ENCODE data around the genes GJA9, HEYL and RLF.

DNA sequence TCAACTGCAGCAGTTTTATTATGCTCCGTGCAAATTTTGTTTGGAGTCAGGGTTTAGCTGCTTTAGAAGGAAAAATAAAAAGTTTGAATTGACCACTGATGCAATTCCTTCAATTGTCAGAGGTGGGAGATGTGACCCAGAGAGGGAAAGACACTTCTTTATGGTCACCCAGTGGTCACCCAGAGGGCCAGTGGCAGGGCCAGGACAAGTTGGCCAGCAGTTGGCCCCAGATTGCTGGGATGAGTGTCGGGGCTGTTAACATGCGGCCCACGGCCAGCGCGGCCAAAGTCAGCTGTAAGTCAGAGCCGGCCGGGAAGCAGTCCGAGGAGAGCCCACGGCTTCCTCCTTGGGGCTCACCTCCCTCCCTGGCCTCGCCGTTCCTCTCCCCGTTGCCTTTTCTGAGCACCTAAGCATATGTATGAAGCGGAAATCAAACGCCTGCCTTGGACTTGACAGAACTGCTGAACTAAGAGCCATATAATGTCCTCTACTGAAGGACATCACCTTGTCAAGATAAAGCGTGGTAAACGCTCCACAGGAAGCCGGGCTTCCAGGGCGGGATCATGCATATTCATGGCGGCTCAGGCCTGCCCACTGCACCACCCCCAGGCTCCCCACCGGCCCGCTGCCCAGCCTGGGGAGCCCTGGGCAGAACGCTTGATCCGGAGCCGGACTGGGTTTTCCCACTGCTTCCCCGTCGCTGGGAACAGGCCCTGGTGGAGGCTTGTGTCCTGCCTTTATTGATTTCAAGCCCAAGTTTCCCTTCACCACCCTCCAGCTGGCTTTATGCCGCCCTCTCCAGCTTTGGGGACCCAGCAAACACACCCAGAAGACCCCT, 245.4 kb upstream of the POU3F1 start:
- PRO-cap, result no peak
- RAMPAGE, long total RNA, 4 experiments, result no peak in any of the 4 experiments

DNA sequence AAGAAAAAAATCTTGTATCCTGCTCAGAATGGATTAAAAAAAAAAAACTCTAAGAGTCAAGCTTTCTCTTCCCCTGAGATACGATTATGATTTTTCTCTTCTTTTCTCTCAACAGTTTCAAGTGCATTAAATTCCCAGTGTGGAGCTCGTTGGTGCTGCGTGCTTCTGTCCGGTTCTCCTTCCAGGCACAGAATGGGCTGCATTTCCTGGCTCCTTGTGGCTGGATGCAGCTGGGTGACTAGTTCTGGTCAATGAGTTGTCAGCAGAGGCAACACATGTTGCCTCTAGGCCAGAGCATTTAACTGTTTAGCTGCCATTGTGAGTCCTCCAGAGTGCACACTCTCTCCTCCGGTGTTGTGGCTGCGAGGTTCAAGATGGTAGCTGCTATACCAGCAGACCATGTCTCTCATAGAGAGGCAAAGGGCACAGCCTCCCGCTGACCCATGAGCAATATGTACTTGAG, 312.9 kb downstream of the RRAGC start:
- PRO-cap, result no peak
- RAMPAGE, long total RNA, 4 experiments, result no peak in any of the 4 experiments

GRCh38 chr1:38881372-38881719, at the start of gene GJA9:
Gene GJA9 (minus strand): TSS chr1:38881587.
- PRO-cap, result no peak
- RAMPAGE, long total RNA, 4 experiments, result no peak in any of the 4 experiments

- PRO-cap, result no peak
- RAMPAGE, long total RNA, 4 experiments, result no peak in any of the 4 experiments
Observed at GRCh38 chr1:38991415-38992033, 448 bp downstream of the AKIRIN1 start.

- PRO-cap, result no peak
- RAMPAGE, long total RNA, 4 experiments, result no peak in any of the 4 experiments
Observed at GRCh38 chr1:39025623-39025846, 615 bp upstream of the NDUFS5 start.

DNA sequence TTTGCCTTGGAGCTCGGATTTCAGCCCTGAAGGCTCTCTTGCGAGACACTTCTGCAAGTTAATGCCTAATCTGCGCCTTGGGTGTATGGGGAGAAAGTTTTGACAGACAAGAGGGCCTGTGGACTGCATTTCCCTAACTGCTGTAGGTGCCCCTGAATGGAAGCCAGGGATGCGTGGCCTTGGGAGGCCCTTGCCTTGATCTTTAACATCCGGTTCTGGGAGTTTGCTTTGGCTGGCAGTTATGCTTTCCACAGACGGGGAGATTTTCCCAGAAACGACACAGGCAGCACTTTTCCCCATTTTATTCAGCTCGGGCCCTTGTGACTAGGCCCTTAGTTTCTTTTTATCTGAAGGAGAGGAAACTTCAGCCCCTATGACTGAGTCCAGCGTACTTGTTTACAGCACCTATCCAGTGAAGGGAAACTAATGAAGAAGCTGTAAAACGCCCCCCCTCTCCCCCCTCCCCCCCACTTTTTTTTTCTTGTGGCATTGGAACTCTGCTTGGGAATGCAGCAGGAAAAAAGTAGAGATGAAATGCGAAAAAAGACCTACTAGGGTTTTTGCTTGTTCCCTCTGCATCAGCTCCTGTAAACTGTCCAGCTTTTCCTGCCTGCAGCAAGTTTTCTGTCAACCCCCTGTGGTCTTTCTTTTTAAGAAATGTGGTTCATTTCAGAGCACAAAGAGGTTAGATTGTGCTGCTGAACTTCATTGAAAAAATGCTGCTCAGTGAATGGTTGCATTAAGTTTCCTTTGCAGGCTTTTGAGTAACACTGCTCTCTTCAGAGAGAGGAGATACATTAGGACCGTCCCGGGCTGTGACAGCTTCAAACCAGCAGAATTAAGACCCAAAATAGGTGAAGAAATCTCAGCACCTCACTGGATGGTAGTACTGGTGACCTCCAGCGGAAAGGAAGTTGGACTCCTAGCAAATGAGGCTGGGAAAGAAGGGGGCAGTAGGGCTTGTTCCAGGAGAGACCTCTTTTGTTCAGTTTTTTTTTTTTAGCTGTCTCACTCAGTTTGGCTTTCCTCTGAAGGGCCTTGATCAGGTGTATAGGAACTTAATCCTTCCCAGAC, 80.5 kb downstream of the NDUFS5 start:
- PRO-cap, result no peak
- RAMPAGE, long total RNA, 4 experiments, result start-site peak on the minus strand in 1 of 4 experiments, centred at position 115 of the sequence, 16 reads per replicate

DNA sequence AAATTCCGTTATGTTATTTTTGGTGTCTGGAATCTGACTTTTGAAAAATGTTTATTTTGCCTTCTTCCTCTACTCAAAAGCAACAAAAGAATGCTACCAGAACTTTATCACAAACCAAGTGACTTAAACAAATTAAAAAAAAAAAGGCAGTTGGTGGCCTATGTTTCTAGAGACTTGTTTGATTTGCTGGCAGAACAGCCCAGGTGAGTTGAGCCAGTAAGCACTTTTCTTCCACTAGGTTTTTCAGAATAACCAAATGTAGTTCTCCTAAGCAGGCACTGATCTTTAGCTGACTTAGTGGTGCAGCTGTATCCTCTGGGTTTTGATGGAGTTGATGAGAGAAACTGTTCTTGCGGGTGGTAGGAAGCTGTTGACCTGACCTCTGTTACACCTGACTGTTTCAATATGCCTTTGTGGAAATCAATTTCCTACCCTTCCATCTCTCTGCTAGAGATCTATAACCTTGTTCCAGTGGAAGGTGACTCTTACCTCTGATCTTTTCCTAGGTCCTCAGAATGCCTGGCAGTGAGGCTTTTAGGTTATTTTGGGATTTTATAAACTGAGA, 51.7 kb upstream of the MACF1 start:
- PRO-cap, result no peak
- RAMPAGE, long total RNA, 4 experiments, result no peak in any of the 4 experiments

- PRO-cap, result no peak
- RAMPAGE, long total RNA, 4 experiments, result no peak in any of the 4 experiments
Observed at GRCh38 chr1:39170637-39171217, 33.8 kb upstream of the MACF1 start.

DNA sequence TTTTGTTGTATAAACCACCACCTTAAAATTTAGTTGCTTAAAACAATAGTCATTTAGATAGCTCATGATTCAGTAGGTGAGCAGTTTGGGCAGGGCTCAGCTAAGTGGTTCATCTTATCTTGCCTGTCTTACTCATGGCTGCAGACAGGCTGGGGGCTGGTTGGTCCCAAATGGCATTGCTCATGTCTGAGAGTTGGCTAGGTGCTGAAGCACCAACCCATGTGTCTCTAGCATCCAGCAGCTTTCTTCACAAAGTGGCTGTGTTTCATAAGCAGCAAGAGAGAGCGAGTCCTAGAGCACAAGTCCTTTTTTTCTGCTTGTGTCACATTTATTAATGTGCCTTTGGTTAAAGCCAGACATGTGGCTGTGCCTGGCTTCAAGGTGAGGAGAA, 91.5 kb downstream of the MACF1 start:
- PRO-cap, result no peak
- RAMPAGE, long total RNA, 4 experiments, result no peak in any of the 4 experiments

GRCh38 chr1:39346866-39347326, 142.4 kb downstream of the MACF1 start:
- PRO-cap, result no peak
- RAMPAGE, long total RNA, 4 experiments, result no peak in any of the 4 experiments

DNA sequence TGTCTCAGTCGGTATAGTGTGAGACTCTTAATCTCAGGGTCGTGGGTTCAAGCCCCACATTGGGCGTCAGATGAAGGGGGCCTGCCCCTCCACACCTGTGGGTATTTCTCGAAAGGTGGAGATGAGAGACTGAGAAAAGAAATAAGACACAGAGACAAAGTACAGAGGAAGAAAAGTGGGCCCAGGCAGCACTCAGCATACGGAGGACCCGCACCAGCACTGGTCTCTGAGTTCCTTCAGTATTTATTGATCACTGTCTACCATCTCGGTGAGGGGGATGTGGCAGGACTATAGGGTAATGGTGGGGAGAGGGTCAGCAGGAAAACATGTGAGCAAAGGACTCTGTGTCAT, 13.1 kb downstream of the BMP8A start:
- PRO-cap, result no peak
- RAMPAGE, long total RNA, 4 experiments, result no peak in any of the 4 experiments

- PRO-cap, result no peak
- RAMPAGE, long total RNA, 4 experiments, result no peak in any of the 4 experiments
Observed at GRCh38 chr1:39541161-39541753, 35.3 kb downstream of the PABPC4 start.

GRCh38 chr1:39570220-39571020, 6.2 kb downstream of the PABPC4 start:
- PRO-cap, result no peak
- RAMPAGE, long total RNA, 4 experiments, result no peak in any of the 4 experiments

GRCh38 chr1:39639485-39640457, at the start of gene HEYL:
Gene HEYL (minus strand): TSS chr1:39639643.
- PRO-cap, result bidirectional peak, plus-strand start at chr1:39639848, minus-strand start at chr1:39639661
- RAMPAGE, long total RNA, 4 experiments, result start-site peak on the minus strand in 4 of 4 experiments, at chr1:39639632-39639661 at its widest, 29 to 172 reads per replicate

GRCh38 chr1:39757392-39758157, 13.6 kb downstream of the OXCT2 start:
- PRO-cap, result no peak
- RAMPAGE, long total RNA, 4 experiments, result no peak in any of the 4 experiments

DNA sequence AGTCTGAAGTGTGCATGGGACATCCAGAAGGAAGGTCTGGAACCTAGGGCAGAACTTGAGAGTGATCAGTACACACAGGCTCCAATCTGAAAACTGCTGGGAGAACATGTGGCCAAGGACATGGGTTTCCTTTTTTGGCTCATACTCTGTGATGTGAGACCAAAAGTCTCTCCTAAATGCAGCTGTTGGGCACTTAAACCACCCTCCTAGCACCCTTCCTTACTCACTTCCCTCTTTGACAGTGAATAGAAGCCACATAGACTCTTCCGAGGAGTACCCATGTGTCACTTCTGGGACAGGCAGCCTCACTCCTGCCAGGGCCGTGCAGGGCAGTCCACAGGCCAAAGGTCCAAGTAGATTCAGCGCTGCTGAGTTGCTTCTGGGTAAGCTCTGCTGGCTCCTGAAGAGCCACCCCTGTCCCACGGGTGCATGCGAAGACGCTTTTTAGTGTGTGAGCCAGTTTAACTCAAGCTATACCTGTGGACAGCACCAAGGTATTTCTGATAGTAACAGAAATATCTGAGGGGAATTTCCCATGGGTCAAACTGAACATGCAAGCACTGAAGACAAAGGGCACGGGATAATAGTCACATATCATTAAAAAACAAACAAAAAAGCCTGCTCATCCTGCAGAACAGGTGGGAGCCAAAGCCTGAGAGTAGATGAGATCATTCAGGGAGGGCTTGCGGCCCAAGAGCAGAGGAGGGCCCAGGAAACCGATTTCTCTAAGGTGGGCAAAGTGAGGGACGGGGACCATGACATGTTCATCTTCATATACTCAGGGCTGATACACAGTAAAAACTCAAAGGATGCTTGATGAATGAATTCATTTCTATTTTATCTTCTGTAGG, 36.9 kb upstream of the BMP8B start:
- PRO-cap, result no peak
- RAMPAGE, long total RNA, 4 experiments, result no peak in any of the 4 experiments

GRCh38 chr1:39959763-39960565, 5.0 kb downstream of the MFSD2A start:
- PRO-cap, result no peak
- RAMPAGE, long total RNA, 4 experiments, result no peak in any of the 4 experiments

GRCh38 chr1:39964386-39964758, 9.4 kb downstream of the MFSD2A start:
- PRO-cap, result no peak
- RAMPAGE, long total RNA, 4 experiments, result no peak in any of the 4 experiments

DNA sequence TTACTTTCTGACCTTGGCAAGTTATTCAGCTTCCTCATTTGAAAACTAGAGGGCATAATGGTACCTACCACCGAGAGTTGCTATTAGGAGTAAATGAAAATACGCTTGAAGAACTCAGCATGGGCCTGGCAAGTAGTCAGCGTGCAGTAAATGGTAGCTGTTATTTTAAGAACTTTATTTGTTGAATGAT, 1.2 kb upstream of the CAP1 start:
- PRO-cap, result no peak
- RAMPAGE, long total RNA, 4 experiments, result no peak in any of the 4 experiments

DNA sequence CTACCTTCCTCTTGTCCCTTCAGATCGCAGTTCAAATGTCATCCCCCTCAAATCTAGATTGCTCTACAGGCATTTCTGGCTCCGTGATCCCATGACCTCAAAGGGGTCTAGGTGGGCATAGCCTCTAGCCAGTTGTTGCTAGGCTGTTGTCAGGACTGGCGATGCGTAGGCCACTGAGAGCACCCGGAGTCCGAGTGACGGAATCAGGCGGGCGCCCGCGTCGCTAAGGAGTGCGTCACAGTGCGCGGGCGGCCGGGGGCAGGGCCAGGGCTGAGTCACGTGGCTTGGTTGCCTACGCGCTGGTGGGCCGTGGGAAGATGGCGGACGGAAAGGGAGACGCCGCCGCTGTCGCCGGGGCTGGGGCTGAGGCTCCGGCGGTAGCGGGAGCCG, at the start of gene RLF:
Gene RLF (plus strand): TSS at position 305 of the 390 bp plus-strand sequence.
- PRO-cap, result bidirectional peak, plus-strand start at position 312 of the sequence, minus-strand start at position 192 of the sequence
- RAMPAGE, long total RNA, 4 experiments, result start-site peak on the plus strand in 4 of 4 experiments, centred at positions 290 to 304 of the sequence, 113 to 255 reads per replicate

Measured in sigmoid colon (tissue), 4 donors.